ENCODE measurements around the genes MARCKS, RWDD1 and MAN1A1.

DNA sequence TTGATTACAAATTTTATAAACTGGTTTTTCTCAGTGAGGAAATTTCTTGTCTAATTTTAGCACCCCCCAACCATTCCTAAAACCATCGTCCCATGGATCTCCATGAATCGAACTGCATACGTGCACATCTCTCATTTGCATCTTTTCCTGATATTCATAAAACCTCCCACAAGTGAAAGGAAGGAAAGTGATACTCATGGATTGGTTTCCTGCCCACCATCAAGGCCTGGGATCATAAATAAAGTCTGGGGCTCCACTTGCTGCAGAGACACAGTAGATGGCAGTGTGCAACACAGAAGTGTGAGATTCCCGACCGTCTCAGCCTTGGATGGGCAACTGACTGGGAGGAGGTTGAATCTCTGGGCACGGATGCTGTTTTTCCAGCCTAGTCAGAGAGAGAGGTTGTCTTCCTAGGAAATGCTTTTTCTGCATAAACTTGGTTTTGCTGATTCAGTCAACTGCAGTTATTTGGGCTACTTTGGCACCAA, 10.0 kb upstream of the RFPL4B start:
- PRO-cap: no peak

GRCh38 chr6:113857123-113857580, at the start of gene MARCKS:
TSS of gene MARCKS (plus strand) at chr6:113857345.
- PRO-cap: bidirectional peak, plus-strand start at chr6:113857396, minus-strand start at chr6:113857242

DNA sequence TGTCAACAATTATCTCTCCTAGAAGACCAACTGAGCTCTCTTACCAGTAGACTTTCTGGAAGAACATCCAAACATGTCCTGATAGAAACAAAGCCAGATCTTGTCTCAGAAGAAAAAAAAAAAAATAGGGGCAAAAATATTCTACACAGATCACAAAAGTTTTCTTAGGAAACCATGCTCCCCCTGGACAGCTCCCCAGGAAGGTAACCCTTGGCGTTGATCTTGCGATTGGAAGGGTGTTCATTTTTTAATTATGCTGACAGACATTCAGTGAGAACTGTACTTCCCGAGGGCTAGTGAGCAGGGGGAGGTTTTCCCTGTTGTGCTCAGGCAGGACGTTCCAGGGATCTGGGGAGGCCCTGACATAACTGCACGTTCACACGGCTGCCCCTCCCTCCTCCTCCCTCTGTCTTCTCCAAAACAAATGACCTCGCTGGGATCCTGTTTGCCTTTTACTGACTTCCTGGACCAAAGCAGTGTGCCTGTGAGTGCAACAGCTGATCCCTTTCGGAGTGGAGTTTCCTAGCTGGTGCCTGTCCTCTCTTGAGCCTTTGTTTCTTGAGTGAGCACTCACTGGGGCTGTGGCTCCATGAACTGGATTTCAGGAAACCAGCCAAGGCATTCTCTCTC, 46.6 kb downstream of the MARCKS start:
- PRO-cap: no peak

DNA sequence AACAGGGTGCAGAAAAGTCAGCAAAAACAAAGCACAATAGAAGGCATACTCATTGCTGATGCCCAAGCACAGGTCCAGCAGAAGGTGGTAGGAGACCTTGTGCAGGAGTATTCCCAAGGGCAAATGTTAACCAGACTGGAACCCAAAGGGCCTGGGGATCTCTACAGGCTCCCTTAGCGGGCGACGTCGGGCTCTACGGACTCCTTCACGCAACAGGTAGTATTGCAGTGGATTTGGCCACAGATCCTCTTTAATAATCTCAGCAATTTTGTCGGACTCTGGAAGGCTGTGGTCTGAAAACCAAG, 1.4 kb downstream of the TSPYL1 start:
- PRO-cap: no peak

DNA sequence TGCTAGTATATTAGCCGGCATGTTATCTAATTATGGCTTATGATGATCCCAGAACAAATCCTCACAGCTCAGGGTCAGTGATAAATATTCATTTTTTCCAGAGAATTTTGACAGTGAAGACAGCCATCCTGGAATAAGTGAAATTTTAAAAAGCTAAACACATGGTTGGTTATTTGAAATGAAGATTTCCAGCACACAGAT, 34.3 kb upstream of the CALHM6 start:
- PRO-cap: no peak

DNA sequence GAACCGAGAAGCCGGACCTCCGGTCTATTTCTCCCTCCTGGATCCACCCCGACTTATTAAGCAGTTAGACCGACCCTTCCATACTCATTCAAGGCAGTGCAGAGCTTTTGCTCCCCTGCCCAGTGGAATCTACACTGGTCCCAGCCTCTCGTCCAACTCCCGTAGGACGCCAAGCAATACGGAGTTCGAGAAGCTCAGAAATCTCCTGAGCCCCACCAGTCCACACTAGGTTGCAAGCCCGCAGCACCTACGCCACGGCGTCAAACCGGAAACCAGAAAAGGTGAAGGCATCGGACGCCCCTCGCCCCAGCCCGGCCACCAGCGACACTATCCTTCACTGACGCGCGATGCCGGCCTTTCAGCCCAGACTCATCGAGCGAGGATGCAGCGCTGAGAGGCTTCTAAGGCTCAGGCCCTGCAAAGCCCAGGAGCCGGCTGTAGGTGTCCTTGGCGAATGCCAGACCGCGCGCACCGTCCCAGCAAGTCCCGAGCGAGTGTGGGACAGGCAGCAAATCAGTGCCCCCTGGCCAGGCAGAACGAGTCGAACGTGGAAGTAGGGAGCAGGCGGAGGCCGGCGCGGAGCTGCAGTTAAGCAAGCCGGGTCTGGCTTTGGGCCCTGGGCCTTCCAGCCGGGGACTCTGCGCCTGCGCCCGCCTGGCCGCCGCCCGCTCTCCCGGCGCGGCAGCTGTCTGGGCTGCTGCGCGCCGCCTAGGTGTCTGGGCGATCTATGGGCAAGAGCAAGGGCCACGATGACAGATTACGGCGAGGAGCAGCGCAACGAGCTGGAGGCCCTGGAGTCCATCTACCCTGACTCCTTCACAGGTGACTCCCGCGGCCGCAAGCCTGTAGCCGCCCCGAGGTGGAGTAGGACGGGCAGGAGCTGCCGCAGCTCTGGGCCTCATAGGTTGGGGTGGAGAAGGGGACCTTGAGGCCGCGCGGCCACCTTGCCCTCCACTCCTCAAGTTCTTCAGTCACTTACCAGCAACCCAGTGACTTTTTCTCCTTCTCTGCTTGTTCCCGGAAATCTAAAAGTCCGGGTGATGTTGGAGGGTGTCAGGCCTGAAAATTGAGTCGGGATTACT, at the start of gene RWDD1:
Gene RWDD1 (plus strand): TSS at position 671 of the 1,082 bp plus-strand sequence.
- PRO-cap: bidirectional peak, plus-strand start at position 539 of the sequence, minus-strand start at position 329 of the sequence; unidirectional peak, plus-strand start at position 752 of the sequence; unidirectional peak, plus-strand start at position 903 of the sequence

DNA sequence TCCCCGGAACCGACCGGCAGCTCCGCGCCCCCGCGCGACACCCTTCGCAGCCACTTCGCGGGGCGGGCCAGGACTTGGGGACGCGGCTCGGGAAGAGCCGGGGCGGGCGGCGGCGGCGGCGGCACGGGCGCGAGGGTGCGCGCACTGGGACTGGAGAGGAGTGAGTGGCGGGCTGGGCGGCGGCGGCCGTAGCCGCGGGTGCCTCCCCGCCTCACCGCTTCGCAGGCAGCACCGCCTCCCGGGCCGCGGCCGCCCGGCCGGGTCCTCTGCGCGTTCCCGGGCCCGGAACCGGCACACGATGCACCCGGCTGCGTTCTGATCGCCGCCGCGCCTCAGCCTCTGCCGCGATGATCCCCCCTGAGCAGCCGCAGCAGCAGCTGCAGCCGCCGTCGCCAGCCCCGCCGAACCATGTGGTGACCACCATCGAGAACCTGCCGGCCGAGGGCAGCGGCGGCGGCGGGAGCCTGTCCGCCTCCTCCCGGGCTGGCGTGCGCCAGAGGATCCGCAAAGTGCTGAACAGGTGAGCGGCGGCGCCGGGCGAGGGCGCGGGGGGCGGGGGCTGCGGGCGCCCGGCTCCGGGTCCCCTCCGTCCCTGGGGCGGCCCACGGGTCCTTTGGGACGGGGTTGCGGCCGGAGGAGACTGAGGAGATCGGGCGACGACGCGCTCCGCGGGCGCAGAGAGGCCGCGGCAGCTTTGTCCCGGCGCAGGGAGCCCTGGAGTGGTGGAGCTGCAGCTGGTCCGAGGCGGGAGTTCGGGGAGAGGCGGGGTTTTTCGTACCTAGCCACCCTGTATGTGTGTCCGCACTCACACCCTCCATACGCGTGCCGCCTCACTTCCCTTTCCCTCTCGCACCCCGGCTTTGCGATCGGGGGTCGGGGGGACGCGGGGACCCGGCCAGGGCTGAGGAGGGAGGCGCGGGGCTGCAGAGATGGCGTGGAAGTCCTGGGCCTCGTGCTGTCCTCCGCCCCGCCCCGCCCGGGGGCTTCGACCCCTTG, 614 bp downstream of the SLC35F1 start:
- PRO-cap: no peak

GRCh38 chr6:118557539-118557888, 9.4 kb downstream of the PLN start:
- PRO-cap: no peak

DNA sequence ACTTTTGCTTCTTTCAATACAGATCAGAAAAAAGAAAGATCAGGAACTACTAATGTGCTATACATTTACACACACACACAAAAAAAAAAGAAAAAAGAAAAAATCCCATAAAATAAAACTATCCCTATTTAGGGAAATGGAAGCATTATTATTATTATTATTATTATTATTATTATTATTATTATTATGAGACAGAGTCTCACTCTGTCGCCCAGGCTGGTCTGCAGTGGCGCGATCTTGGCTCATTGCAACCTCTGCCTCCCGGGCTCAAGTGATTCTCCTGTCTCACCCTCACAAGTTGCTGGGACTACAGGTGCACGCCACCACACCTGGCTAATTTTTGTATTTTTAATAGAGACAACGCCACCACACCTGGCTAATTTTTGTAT, 18.7 kb downstream of the MCM9 start:
- PRO-cap: unidirectional peak, minus-strand start at position 297 of the sequence

DNA sequence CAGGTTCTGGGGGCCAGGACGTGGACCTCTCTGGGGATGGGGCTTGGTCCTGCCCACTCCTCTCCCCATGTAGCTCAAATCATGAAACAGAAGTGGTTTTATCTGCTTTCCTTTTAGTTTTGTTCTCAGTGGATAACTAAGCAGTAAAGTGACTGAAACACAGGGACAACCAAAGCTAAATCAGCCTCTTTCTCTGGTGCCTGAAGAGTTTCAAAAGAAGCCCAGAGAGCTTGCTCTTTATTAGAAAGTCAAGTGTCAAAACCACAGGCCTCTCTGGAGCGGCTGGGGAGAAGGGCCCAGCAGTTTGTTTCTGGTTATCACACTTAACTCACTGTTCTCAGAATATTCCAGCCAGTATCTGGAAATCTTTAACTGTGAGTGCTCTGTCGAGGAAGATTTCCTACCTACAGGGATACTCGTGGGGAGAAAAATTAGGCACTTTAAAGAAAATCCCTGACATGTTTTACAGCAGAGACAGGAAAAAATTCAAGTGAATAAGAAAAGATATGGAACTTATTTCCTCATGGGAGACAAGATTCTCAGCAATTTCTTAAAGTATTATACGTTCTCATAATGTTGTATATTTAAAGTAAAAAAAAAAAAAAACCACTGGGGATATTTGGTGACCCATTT, 60.7 kb upstream of the FAM184A start:
- PRO-cap: no peak

GRCh38 chr6:119204432-119204963, 126.0 kb upstream of the FAM184A start:
- PRO-cap: no peak

DNA sequence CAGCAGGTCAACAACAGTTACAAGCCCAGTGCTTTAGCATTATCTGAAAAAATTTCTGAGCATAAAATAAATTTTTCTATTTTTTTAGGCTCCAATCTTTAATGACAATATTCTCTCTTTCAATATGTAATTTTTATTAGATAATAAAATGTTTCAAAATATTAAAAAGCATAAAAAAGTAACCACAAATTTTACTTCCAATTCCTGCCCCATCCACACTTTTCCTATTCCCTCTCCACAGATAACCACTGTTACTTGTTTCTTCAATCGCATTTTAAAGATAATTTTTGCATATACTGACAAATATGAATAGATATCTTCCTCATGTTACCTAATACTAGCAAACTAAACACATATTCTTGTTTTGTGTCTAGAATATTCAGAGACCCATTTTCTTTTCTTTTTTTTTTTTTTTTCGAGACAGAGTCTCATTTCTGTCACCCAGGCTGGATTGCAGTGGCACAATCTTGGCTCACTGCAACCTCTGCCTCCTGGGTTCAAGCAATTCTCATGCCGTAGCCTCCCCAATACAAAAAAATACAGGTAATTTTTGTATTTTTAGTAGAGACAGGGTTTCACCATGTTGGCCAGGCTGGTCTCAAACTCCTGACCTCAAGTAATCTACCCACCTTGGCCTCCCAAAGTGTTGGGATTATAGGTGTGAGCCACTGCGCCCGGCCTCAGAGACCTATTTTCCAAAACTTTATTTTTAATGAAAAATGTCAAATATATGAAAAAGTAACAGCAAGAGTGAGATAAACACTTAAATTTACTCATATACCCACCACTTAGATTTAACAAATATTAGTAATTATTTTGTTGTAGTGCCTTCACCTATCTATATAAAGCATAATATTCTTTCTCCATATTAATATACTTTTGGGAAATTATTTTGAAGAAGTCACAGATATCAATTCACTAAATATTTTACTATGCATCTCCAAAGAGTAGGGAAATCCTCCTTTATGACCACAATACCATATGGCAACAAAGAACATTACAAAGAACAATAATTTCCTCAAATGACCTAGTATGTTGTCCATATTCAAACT, 128.2 kb downstream of the MAN1A1 start:
- PRO-cap: no peak

DNA sequence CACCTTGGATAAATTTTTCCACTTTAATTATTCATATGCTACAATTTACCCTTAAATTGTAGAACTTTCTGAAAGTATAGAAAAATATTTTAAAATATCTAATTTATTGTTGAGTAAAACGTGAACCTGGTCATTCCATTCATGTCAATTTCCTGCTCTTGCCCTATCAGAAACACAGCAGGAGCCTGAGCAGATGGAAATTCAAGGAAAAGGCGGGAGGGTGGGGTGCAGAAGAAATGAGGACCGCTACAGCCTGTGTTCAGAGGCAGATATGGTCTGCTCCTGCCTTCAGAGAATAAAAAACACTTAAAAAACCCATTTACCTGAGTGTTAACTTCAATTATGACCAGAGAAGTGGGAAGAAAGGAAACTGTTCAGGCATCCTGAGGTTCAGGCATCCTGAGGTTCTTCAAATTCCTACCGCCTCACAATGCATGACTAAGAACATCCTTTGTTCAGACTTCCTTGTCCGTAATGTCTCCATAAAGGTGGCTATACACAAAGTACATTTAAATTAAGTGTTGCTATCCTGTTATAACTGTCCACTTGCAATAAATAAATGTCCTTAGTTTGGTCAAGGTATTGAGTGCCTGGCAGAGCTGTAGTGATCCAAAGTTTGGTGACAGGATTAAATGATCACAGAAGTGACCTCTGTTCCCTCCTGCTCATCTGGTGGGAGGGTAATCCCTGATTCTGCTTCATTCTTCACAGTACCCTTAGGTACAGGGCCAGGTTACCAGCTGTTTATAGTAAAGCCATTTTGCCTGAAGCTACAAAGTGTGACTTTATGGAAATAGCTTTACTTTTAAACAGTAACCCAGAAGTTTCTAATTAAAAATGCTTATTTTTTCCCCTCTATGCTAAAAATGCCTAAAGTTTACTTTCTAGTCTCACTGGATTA, 109.1 kb downstream of the MAN1A1 start:
- PRO-cap: no peak

GRCh38 chr6:119250506-119250971, 99.0 kb downstream of the MAN1A1 start:
- PRO-cap: no peak

DNA sequence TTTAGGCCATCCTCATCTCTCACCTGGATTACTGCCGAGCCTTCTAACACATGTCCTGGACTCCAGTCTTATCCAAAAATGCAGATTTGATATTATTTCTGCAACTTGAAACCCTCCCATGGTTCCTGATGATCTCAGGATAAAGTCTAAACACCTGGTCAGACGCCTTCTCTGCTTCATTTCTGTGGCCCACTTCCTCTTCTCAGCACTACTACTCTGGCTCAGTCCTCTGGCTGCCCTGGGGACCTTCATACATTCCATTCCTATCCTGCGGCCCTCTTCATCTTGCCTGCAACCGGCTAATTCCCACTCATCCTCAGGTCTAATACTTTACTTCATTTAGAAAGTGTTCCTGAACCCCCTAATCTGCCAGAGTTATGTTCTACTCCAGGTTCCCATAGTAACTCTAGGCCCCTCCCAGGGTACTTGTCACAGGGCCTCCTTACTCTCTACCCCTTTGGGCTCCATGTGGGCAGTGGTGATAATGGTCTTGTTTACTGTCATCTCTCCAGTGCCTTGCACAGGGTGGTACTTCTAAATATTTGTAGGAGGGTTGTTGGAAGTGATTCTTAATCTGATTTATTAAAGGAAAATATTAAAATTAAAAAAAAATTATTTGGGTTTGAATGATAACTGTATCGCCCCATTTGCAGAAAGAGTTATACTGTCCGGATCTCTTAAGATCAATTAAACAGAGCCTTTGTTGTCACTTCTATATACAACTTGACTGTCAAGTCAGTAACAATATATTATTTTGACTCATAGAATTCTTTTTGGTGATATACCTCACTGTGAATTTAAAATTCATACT, 18.9 kb downstream of the MAN1A1 start:
- PRO-cap: no peak

DNA sequence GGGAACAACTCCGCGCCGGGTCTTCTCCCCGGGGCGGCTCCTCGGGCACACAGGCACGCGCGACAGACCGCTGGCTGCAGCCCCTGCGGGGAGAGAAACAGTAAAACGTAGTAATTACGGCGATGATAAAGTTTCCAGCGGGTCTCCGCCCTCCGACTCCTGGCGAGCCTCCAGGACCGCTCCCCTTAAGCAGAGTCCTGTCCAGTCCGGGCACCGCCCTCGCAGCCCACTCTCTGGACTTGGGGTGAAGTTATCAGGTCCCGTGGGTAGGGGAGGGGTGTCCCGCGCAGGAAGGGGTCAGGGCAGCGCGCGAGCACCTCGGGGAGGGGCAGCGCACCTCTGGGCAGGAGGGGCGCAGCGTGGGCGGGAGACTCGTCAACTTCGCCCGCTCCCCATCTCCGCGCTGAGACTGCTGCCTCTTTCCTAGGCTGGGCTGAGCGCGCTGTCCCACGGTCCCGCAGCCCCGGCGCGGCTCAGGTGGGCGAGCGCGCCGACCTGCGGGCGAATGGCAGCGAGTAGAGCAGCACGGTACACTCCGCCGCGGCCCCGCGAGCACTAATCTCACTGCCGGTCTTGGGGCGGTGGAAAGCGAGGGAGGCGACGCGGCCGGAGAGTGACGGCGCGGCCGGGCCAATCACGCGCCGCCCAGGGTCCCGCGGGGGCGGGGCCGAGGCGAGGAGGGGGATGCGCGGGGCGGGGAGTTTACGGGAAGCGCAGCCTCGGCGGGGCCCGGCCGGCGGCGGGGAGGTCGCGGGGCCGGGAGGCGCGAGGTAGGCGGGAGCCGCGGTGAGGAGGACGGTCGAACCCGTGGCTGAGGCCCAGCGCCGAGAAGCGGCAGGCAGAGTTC, at the start of gene MAN1A1:
Gene MAN1A1 (minus strand): TSS at position 557 of the 847 bp plus-strand sequence.
- PRO-cap: unidirectional peak, minus-strand start at position 161 of the sequence; bidirectional peak, plus-strand start at position 714 of the sequence, minus-strand start at position 557 of the sequence

GRCh38 chr6:119830283-119831353, 481.1 kb upstream of the MAN1A1 start:
- PRO-cap: no peak

- PRO-cap: no peak
Measured at GRCh38 chr6:121442273-121442943, 7.0 kb downstream of the GJA1 start.

DNA sequence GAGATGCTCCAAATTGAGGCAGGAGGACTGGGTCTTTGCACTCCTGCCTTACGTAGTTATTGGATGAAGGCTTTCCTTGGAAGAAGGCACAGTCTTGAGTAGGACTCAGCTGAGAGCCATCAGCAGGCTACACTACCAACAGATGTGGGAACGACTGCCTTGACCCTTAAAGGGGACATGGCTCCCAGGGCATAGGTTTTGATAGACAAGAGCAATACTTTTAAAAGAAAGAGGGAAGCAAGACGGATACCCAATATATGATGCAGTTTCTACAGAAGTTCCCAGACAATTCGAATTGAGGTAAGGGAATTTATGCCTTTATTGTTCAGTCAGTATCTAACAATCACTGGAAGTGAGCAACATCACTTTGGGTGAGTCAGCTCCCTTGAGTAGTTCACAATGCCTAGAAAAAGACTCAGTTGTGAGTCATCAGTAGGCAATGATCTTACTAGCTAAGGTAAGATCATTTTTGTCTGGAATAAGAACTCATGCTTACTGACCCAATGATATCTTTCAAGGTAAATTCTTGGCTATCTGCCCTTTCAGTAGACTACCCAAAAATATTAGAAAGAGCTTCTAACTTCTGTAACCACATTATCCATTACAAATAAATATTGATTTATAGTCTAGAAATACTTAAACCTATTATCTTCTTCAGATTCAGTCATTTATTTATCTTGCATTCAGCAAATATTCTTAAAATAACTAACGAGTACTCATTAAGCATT, 390.9 kb downstream of the GJA1 start:
- PRO-cap: no peak

GRCh38 chr6:122422594-122423063, 23.2 kb downstream of the HSF2 start:
- PRO-cap: no peak

Measured in type B pancreatic cell (in vitro differentiated cells).